Thoracic aorta endothelial cell (primary cell): Measurements from ENCODE around the gene NIBAN1.

- CAGE, long polyA plus RNA, result no peak
Observed at GRCh38 chr1:183896476-183896825, 91.5 kb downstream of the RGL1 start.

DNA sequence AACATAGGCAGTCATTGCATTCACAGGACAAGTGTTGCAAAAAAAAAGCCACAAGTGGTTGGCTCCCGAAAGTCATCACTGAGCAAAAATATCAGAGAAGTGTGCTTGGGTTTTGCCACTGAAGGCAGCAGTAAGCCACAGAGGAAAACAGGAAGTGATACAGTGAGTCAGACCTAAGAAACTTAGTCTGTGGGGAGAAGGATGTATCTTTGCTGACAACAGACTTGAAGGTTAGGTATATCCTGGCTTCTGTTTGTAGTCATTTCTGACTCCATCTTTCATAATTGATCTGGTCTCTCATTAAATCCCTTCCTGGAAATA lies 80.9 kb downstream of the COLGALT2 start:
- CAGE, long polyA plus RNA, result no peak

DNA sequence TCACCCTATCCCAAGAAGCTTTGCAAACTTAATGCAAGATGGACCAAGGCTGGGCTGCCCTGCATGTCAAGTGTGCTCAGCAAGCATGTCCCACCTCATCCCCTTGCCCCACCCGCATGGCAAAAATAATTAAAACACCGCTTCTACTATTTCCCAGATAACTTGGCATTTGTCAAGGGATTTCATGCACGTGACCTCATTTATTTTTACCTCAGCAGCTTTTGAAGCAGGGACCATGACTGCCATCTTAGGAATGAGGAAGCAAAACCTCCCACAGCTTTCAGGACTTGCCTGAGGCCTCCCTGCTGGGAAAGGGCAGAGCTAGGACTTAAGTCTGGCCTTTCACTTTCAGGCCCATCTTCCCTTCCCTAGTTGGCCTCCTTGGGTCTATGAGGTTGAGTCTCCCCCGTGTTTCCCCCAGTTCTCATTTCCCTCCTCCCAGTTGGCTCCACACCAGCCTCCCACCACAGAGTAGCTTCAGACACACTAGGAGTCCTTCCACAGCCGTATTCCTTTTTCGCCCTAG lies 161.4 kb downstream of the TSEN15 start:
- CAGE, long polyA plus RNA, result no peak

DNA sequence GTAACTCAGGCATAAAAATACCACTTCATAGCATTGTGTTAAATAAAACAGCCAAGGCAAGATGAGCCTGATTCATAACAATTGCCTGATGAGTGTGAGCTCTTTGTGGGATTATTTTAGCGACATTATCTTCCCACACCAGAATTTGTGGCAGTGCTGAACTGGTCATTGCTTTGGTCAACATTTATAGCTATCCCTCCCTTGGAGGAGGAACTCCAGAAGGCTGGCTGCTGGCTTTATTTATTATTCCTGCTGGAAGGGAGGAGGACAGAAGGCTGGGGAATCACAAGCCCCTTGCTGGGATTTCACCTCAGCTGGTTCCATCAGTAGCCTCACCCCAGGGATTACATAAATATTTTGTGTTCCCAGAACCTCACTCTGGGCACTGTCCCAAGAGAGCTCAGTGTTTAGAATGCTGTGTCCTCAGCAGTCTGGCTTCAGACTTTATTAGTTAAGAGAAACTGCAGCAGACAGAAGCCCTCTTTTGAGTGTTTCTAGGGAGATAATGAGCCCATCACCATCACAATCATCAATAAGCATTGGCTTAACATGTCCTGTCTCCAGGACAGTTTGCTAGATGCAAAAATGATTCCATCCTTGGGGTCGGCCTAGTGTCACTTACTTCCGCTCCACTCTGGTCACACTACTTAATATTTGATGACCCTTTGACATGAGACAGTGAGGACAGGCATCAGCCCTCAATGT lies 102.8 kb upstream of the C1orf21 start:
- CAGE, long polyA plus RNA, result no peak

DNA sequence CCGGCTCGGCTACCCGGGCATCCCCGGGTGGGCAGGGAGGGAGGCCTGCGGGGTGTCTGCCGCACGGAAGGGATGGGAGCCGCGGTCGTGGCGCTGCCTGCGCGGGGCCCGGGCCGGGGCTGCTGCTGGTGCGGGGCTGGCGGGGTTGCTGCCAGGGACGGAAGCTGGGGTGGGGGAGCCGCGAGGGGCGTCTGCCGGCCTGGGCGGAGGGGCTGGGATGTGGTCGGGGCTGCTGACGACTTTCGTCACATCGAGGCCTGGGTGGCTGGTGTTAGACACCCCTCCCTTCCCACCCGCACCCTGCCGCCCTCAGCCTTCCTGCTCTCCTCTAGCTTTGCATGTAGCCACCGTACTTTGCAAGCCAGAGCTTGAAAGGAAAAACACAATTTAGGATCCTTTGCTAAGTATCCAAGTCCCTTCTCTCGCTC lies 610 bp downstream of the C1orf21 start:
- CAGE, long polyA plus RNA, result no peak

DNA sequence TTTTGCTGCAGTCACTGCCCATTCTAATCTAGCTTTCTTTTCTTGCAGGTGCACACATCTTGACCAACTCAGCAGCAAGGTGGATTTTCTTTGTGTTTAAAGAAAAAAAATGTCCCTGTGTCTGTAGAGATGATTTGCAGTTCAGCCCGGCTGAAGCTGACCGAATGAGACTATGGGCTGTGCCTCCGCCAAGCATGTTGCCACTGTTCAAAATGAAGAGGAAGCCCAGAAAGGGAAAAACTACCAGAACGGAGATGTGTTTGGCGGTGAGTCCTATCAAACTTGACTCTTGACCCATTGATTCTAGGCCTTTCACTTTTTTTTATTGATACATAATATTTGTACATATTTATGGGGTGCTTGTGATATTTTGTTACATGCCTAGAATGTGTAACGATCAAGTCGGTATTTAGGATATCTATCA lies 90.5 kb downstream of the C1orf21 start:
- CAGE, long polyA plus RNA, result no peak

GRCh38 chr1:184492043-184492547 lies 105.3 kb downstream of the C1orf21 start:
- CAGE, long polyA plus RNA, result no peak

DNA sequence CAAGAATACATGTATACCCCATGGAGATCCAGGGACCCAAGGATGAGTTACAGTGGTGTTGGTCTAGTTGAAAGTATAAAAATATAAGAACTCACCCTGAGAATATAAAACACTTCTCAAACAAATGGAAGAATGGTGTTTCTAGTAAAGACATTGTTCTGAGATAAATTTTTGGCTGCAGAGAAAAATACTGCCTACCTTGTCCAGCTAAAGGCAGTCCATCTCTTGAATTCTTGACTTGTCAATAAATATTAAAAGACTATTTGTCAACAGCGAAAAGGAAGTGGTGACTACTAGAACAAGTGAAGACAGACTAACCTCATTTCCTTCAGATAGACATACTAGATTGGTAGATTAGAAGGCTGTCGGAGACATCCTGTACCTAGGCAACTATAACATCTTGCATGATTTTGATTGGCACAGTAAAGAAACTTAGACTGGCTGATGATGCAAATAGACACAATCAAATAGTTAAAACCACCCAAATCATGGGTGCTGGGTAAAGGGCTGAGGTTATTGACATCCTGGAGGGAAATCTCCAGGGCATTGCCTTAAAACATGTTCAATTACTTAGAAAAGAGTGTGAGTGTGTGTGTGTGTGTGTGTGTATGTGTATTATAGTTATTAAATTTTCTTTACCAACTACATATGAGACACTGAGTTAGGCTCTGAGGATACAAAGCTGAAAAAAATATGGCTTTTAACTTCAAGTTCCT lies 85.9 kb upstream of the EDEM3 start:
- CAGE, long polyA plus RNA, result no peak

GRCh38 chr1:184959699-184959943 lies 14.7 kb downstream of the NIBAN1 start:
- CAGE, long polyA plus RNA, result no peak

DNA sequence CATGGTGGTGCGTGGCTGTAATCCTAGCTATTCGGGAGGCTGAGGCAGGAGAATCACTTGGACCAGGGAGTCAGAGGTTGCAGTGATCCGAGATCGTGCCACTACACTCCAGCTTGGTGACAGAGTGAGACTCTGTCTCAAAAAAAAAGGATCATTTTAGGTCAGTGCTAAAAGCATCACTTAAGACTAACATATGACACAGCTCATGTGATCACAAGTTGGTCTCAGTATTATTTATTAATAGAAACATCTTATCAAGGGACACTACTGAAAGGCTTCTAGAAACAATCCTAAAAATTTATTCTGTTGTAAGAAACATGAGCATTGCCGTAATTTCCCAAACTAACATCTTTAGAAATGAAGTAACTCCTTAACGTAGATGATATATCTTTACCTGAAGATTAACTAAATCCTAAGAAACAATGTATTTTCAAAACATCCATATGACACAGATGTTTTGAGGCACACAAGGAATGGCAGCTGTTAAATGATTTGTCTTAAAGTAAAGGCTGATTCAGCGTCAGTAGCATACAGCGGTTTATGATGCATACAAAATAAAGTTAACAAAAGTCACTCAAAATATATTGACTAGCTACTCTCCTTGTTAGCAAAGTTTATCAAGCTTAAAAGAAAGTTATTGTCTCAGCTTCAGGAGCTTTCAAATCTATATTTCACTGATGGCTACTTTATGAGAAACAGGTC lies 2.6 kb downstream of the NIBAN1 start:
- CAGE, long polyA plus RNA, result no peak

DNA sequence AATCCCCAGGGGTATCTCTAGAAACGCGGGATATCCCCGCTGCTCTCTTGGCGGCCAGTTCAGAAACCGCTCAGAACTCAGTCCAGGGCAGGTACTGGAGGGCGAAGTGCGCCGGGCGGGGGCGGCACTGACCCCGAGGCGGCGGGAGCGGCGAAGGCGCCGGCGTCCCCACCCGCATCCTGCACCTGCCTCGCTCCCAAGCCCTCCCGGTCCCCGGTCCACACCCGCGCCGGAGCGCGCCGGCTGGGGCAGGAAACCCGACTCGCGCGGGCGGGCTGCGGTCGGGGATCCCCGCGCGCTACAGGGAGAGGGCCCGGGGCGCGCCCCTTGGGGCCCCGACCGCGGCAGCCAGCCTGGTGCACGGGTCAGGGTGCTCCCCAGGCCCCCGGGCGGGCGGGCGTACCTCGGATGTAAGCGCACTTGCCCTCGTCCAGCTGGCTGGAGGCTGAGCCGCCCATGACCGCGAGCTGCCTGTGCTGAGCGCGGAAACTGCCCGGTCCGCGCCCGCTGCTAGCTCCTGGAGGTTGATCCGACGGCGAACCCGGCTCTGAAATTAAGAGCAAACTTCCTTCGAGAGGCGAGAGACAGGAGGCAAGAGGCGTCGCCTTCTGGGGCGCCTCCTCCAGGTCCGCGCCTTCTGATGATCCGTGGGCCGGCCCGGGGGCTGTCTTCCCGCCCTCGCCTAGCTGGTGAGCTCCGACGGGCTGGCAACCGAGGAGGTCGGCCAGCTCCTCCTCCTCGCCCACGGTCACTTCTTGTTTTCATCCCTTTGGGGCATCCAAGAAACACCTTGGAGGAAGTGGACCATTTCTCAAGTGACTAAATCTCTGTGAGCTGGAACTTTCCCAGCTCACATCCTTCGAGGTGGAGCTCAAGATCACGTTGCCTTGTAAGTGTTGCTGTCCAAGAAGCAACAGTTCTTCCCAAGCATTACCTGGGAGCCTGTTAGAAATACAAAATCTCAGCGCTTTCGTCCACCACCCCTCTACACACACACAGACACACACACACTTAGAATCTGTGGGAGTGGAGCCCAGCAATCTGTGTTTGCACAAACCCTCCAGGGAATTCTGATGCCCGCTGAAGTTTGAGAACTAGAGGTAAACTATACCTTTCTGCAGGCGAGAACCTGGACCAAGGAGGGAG lies at the start of gene NIBAN1:
TSS of gene NIBAN1 (minus strand) at position 610 of the 1,146 bp plus-strand sequence.
- CAGE, long polyA plus RNA, result no peak

- CAGE, long polyA plus RNA, result no peak
Observed at GRCh38 chr1:185154960-185155639, 1.7 kb downstream of the TRMT1L start.

GRCh38 chr1:185165761-185166051 lies 8.7 kb downstream of the SWT1 start:
- CAGE, long polyA plus RNA, result no peak

DNA sequence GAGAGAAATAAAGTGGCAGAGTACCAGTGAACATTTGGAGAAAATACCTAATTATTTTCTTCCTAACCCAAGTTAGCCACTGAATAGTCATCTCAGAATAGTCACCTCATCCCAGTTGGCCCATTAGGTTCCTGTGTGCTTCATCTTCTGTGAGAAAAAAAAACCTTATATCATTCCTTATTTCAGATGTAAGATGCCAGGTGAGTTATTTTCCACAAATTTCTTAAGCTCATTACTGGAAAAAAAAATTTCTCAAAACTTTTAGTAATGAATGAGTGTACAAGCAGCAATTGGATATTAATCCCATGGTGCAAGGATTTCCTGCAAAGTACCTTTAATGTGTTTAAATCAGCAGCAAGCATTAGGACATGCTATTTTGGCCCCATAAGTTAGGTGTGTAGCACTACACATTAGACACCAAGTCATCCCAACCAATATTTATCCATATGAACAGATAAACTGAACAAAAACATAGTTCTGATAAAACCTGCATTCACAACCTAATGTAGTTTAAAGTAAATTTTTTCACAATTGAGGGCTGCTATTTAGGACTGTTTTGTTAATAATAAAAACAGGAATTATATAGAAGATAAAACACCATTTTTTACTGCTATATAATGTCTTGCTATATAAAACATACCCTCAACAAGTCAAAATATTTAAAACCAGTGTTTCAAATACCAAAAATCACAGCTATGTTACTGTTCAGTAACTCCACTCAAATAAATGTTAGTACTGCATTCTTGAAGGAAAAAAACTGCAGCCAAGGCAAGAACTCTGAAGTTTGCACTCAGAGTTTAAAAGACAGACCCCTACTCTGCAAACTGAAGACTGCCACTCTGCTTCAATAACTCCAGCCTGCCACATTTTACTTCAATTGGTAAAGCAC lies 20.2 kb downstream of the IVNS1ABP start:
- CAGE, long polyA plus RNA, result no peak

DNA sequence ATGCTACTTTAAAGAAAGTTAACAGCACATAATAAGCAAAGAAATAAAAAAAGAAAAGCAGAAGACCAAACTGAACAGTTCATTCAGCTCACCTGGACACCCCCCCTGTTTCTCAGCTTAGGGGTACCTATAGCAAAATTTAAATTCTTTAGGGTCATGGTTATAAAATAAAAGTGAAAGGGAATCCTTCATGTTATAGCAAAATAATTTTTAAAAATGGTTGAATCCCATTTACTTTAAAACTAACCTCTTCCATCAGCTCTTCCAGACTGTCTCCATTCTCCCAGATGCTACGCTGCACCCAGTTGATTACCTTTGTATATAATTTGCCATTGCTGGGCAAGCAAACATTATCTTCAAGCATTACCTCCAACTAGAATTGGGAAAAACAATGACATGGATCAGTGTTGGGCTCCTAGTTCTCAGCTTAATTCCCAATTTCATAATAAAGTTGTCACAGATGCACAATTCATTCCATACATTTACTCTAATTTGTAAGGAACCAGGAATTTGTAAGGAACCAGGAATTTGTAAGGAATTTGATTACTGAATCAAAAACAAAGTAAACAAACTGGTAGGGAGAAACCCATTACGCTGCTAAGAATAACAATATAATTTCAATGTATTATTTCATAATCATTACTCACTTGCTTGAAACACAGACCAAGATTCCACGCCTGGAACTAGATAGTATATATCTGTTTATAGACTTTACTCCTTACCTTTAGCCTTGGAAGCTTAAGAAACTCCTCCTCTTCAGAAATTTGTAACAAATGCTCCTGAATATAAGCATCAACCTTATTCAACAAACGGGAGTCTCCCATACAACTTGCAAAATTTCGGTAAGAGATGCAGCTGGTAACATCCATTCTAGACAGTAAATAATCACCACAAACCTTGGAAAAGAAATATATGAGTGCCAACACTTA lies 10.0 kb downstream of the IVNS1ABP start:
- CAGE, long polyA plus RNA, result no peak

DNA sequence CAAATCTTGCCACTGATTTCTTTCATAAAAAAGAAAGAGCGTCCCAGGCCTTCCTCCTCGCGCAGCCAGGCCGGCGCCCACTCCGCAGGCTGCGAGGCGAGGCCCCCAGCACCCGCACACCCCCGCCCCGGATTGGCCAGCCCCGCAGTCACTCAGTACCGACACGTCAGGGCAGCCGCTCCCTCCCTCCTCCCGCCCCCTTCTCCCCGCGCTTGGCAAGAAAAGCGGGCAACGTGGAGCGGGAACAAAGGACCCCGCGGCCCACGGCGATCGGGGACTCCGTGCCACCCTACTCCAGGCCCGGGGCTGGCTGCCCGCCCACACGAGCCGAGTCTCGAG lies 934 bp downstream of the IVNS1ABP start:
- CAGE, long polyA plus RNA, result no peak

DNA sequence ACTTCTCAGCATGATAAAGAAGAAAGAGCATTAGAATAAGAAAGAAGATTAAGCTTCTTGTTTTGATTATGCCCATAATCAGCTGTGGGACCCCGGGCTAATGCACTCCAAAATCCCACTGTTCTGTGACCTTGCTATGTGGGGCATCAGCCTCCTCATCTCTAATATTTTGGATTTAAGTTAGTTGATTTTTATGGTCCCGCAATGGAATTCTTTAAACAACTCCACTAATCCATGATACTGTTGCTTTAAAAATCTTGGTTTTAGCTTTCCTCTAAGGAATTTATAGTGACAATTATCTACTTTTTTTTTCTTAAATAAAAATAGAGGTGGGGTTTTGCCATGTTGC lies 57.6 kb upstream of the IVNS1ABP start:
- CAGE, long polyA plus RNA, result no peak

DNA sequence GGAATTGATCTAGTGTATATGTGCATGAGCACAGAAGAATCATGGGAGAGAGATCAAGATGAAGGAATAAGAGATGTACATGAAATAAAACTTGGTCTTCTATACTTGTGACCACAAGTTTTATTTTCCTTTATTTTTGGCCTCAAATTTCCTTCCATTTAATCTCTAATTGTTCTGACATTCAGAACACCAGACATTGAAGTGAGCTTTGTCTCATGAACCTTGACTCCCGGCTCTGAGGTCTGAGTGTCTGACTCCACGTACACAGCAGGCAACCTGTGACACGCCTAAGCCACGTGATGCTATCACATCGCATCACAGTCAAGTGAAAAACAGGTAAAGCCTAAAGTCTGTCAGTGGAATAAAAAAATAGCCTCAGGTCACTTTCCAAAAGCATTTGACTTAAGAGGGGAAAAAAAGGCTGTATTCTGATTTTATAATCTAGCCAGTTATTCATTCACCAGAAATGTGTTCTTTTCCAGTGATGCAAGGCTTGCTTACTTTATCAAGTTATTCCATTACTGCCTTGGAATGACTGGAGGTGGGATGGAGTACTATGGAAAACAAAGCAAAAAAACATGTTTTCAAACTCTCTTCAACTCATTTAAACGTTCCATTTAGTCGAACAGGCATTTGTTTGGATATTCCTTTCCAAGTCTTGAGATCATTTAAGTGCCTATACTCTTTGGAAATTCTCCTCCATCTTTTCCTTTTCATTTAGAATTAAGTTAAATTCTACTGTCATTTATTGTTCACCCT lies 163.2 kb upstream of the HMCN1 start:
- CAGE, long polyA plus RNA, result no peak

DNA sequence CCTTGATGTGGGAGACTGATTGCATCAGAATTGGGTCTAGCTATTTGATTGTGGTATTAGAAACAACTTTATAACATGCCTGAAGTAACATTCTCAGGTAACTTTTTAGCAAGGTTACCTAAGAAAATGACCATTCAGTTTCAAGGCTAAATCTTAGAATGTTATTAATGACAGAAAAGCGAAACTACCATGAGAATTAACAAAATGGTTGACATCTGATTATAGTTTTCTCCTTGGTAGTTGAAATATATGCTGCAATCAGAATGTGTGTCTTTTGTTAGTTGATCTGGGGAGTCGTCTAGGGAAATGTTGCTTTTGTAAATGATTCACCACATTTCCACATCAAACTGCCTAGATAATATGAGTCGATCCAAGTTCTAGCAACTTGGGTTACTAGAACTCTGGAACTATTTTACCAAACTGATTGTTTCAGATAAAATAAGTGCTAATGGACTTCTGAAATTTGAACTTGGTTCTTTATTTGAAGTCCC lies 200.5 kb downstream of the HMCN1 start:
- CAGE, long polyA plus RNA, result no peak

- CAGE, long polyA plus RNA, result no peak
Observed at GRCh38 chr1:186072910-186073647, 223.0 kb upstream of the PRG4 start.